ENCODE data around the genes CHI3L2 and PIFO.

DNA sequence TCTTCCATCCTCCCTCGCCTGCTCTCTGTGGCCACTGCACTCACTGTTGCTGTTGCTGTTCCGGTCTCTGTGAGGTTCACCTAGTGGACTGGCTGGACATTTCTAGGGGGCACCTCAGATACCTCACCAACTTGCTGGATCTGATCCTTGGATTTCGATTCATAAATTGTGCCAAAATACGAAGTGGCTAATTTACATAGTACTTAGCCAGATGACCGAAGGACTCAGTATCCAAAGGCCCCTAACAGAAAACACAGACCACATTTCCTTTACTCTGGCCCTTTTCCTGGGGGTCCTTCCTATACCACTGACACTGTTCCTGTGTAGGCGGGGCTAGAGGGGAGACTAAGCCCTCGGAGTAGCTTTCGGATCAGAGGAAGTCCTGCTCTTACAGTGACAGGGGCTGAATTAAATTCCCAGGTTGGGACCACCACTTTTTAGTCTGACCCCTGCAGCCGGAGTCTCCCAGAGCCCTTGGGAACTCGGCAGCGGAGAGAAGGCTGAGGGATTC lies 588 bp upstream of the GSTM5 start:
- RRBS, result no CpG with 5 or more reads among the region's 11 CpGs

- RRBS, result no CpG with 5 or more reads among the region's 4 CpGs
Measured at GRCh38 chr1:109715622-109715931, 3.5 kb downstream of the GSTM5 start.

- RRBS, result no CpG with 5 or more reads among the region's 4 CpGs
Measured at GRCh38 chr1:109716549-109717188, 4.6 kb downstream of the GSTM5 start.

GRCh38 chr1:109764174-109764603 lies 466 bp upstream of the EPS8L3 start:
- RRBS, result no CpG with 5 or more reads among the region's 8 CpGs

DNA sequence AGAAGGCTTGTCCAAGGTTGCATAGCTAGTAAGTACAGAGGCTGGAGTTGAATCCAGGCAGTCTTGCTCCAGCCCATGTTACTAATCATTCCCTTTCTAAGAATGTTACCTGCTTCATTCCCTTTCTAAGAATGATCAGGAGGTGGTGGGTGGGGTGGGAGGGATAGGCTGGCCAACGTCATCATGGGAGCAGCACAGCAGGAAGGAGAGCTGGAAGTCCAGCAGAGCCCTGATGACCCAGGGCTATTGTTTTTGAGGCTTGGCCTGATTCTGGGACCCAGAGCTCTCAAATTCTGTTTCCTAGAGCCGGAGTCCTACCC lies 11.8 kb upstream of the CSF1 start:
- RRBS, result no CpG with 5 or more reads among the region's 2 CpGs

GRCh38 chr1:110029579-110029987 lies 4.8 kb upstream of the STRIP1 start:
- RRBS, result no CpG with 5 or more reads among the region's 6 CpGs

DNA sequence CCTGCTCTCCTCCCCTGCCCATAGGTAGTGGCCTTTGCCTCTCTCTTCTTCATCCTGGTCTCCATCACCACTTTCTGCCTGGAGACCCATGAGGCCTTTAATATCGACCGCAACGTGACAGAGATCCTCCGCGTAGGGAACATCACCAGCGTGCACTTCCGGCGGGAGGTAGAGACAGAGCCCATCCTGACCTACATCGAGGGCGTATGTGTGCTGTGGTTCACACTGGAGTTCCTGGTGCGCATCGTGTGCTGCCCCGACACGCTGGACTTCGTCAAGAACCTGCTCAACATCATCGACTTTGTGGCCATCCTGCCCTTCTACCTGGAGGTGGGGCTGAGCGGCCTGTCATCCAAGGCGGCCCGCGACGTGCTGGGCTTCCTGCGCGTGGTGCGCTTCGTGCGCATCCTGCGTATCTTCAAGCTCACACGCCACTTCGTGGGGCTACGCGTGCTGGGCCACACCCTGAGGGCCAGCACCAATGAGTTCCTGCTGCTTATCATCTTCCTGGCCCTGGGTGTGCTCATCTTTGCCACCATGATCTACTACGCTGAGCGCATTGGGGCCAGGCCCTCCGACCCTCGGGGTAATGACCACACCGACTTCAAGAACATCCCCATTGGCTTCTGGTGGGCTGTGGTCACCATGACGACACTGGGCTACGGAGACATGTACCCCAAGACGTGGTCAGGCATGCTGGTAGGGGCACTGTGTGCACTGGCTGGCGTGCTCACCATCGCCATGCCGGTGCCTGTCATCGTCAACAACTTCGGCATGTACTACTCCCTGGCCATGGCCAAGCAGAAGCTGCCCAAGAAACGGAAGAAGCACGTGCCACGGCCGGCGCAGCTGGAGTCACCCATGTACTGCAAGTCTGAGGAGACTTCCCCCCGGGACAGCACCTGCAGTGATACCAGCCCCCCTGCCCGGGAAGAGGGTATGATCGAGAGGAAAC lies 13.1 kb downstream of the KCNC4 start:
- RRBS, result no CpG with 5 or more reads among the region's 52 CpGs

DNA sequence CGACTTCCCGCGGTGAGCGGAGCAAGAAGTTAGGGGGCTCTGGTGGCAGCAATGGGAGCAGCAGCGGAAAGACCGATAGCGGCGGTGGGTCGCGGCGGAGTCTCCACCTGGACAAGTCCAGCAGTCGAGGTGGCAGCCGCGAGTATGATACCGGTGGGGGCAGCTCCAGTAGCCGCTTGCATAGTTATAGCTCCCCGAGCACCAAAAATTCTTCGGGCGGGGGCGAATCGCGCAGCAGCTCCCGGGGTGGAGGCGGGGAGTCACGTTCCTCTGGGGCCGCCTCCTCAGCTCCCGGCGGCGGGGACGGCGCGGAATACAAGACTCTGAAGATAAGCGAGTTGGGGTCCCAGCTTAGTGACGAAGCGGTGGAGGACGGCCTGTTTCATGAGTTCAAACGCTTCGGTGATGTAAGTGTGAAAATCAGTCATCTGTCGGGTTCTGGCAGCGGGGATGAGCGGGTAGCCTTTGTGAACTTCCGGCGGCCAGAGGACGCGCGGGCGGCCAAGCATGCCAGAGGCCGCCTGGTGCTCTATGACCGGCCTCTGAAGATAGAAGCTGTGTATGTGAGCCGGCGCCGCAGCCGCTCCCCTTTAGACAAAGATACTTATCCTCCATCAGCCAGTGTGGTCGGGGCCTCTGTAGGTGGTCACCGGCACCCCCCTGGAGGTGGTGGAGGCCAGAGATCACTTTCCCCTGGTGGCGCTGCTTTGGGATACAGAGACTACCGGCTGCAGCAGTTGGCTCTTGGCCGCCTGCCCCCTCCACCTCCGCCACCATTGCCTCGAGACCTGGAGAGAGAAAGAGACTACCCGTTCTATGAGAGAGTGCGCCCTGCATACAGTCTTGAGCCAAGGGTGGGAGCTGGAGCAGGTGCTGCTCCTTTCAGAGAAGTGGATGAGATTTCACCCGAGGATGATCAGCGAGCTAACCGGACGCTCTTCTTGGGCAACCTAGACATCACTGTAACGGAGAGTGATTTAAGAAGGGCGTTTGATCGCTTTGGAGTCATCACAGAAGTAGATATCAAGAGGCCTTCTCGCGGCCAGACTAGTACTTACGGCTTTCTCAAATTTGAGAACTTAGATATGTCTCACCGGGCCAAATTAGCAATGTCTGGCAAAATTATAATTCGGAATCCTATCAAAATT lies 793 bp downstream of the RBM15 start:
- RRBS, result 3% methylated on average over 28 of the region's 74 CpGs

DNA sequence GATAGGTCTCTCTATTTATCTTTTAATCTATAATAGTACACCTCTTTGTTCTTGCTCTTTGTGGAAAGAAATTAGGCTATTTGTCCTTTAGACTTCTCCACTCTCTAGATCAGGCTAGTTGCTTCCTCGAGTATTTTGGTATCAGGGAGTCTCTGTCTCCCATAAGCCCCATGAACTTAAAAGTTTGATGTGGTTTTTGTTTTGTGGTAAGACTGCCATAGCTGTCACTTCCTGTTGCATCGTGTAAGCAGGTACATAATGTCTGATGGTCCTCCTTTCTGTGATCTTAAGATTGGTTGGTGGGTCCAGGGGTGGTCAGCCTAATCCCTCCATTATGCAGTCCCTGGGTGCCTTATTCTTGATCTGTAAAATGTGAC lies 23.1 kb downstream of the CD53 start:
- RRBS, result no CpG with 5 or more reads among the region's 2 CpGs

DNA sequence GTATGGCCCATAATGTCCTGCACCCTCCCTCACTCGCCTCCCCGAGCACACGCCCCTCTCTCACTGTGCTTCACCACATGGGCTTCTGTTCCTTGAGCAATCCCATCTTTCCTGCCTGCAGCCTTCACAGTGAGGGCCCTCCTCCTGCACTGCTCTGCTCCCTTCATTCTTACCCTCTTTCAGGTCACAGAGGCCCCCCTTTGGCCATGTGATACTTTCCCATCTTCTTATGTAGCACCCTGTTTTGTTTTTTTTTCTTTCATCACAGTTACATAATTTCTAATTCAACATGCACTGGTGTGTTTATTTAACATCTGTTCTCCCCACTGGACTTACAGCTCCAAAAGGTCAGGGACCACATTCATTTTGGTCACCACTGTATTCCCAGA lies 5.6 kb downstream of the DENND2D start:
- RRBS, result no CpG with 5 or more reads among the region's 3 CpGs

- RRBS, result no CpG with 5 or more reads among the region's 13 CpGs
Measured at GRCh38 chr1:111214269-111215548, 12.8 kb upstream of the CHI3L2 start.

GRCh38 chr1:111227292-111227944 lies at the start of gene CHI3L2:
CHI3L2 (plus strand) TSS chr1:111227713.
- RRBS, result no CpG with 5 or more reads among the region's 5 CpGs

DNA sequence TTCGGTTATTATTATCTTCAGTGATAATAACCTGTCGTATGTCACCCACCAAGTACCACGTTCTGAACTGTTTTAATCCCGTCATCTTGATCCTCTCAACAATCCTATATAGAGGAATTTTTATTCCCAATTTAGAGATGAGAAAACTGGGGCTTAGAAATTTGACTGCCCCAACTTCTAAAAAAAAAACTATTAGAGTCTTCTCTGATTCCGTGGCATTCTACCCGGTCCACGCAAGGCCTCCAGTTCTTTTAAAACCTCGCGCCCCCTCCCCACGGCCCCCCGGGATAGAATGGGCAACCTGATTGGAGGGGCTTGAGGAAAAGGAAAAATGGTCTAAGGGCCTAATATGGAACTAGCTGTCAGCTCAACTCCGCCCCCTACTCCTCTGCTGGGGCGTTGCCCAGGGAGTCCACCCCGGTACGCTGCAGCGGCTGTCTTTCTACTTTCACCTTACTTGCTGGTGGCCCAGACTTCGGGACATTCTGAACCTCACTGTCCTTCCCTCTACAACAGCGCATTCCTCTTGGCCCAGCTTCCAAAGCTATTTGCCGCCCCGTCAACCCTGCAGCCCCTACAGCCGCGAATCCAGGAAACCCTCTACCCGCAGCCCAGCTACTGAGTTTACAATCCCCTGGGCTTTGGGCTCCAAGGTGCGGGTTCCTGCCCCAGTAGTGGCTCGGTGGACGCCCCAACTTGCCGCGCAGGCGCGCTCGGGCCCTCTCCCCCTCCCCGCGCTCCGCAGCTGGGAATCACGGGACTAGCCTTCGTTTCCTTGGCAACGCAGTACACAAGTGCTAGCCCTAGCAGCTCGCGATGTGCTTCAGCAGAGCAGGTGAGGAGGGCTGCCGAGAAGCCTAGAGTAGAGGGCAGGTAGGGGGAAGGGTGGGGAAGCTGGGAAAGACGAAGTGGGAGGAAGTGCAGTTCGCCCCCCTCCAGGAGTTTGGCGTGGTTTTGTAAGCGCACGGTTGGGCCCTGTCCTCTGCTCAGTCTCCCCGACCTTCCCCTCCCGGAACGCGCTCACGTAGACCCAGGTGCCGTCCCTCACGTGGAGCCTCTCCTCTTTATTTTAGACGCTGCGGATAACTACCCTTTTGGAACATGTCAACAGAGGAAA lies at the start of gene PIFO:
PIFO (plus strand) TSS at position 786 of the 1,117 bp plus-strand sequence.
- RRBS, result 5% methylated on average over 6 of the region's 54 CpGs

- RRBS, result no CpG with 5 or more reads among the region's 2 CpGs
Measured at GRCh38 chr1:111504862-111505287, 1.4 kb upstream of the ADORA3 start.

DNA sequence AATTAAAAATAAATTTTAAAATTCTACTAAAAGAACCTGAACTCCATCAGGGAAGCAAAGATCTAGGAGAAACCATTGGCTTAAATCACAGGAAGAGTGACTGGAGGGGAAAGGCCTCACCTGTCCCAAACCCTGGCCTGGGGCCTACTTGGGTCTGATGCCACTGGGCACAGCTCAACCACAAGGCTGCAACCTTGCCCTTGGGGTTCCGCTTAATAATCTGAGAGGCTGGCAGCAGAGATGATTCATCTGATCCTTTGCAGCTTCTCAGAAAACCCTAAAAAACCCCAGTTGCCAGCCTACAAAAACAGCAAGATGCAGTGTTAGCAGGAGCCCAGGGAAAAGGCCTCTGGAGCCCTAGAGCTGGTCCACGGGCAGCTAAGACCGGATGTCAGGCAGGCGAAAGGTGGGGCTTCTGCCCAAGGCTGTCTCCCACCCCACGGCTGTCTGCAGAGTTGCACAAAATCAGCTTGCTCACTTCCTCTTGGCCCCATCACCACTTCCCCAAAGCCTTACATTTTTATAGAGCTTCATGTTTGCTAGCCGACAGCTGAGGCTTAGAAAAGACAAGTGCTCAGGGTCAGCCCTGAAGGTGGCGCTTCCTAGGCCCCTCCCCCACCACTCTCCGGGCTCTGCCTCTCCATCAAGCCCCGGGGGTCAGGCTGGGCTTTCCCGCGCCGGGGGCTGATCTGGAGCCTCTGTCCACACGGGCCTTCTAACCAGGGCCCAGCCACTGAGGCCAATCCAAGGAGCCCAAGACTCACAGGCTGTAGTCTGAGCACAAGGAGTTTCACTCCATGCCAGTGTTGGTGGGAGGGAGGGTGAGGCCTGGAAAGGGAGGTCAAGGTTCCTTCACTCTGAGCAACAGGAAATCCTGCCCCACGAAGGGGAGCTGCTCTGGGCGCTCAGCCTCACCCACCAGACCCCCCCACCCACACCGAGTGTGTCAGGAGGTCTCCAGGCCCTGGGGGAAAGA lies 4.1 kb upstream of the ADORA3 start:
- RRBS, result no CpG with 5 or more reads among the region's 16 CpGs

DNA sequence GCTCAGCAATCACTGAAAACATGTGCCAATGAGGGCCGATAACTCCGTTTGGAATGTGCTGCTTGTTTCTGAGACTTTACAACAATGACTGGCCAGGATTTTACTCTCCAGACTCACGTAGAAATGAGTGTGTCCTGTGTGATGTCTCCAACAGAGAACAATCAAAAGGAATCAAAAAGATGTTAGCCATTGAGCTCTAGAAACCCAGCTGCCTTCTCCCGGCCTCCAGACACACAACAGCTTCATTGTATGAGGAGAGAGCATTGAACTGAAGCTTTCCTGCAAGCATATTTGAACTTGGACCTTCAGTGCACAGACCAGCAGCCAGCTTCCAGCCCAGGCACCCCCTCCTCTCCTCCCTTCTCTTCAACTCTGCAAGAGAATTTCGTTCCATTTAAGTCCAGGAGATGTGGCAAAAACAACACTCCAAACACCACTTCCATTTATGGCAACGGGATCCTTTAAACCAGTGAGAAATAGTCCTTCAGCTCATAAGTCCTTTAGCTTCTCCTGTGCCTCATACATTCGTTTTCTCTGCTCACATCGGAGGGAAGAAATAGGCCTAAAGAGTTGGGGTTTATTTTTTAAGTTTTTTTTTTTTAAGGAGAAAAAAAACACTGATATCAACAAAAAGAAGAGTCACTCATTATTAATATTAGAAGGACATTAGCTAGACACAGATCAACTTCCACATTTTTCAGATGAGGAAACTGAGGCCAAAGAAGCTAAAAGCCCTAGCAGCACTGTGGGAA lies 32.4 kb upstream of the ADORA3 start:
- RRBS, result no CpG with 5 or more reads among the region's 8 CpGs

- RRBS, result no CpG with 5 or more reads among the region's 4 CpGs
Measured at GRCh38 chr1:111627914-111628638, 8.5 kb downstream of the RAP1A start.

- RRBS, result no CpG with 5 or more reads among the region's 5 CpGs
Measured at GRCh38 chr1:111644981-111645869, 25.6 kb downstream of the RAP1A start.

DNA sequence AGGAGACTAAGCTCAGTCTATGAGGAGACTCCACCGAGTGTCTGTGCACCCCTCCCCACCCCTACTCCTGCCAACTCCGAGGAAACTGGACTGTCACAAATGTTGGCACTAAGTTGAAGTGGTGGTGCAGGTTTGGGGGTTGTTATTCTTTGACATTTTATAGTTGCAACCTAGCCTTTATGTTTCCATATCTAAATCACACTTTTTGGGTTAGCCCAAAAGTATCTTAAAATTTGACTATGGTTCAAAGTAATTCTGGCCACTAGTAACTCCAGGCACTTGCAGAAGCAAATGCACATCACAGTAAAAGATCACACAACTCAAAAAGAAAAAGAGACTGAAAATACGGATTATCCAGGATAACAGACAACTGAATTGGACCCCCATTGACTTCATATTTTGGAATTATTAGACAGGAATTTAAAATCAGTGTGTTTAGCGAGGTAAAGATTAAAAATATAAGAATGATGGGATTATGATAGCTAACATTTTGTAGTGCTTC lies 48.4 kb downstream of the RAP1A start:
- RRBS, result no CpG with 5 or more reads among the region's 4 CpGs